Colic lymph node (tissue), 1 donor: ENCODE measurements around the genes MARVELD2 and MAP1B.

- PRO-cap: bidirectional peak, plus-strand start at chr5:68288153, minus-strand start at chr5:68288056; bidirectional peak, plus-strand start at chr5:68288446, minus-strand start at chr5:68288423; unidirectional peak, minus-strand start at chr5:68288566
Observed at GRCh38 chr5:68287934-68288913, 72.7 kb downstream of the PIK3R1 start.

DNA sequence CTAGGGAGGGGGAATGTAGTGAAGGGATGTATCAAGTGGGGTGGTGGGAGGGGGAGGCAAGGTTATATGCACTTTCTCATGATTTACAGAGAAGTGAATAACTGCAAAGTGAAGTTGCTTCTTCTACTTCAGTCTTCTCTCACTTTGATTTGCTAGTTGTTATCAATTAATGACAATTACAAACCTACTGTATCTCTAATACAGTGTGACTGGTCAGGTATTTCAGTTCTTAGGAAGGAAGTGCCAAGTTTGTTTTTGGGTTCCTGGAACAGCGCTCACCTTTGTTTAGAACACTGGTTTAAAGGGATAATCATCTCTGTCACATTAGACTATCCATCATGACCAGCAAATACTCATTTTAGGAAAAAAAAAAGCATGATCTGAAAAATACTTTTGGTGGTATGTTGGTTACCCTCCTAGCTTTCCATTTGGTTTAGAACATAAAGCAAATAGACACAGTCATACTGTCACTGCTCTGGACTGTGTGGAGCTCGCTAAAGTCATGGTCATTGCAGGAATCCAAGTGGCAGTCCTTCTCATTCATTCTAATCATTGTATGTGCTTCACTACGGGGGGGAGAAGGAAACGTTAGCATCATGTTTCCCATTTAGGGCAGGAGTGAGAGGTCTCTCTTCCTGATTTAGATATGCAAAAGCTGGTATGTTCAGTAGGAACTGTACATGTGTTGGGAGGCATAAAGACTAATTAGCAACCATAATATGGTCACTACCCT, 83.5 kb downstream of the PIK3R1 start:
- PRO-cap: no peak

DNA sequence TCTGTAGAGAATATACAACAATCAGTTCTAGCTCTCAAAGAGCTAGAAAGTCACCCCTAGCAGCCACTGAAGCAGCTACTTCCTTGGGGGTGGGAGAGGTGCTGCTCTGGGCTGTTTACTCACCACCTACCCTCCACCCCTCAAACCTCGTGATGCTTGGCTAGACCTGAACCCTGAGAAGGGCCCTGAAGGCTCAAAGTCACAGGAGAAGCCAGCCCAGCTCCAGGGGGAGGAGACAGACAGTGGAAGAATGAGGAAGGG, 180.3 kb downstream of the PIK3R1 start:
- PRO-cap: no peak

GRCh38 chr5:68759420-68760046, 334.3 kb upstream of the SLC30A5 start:
- PRO-cap: no peak

DNA sequence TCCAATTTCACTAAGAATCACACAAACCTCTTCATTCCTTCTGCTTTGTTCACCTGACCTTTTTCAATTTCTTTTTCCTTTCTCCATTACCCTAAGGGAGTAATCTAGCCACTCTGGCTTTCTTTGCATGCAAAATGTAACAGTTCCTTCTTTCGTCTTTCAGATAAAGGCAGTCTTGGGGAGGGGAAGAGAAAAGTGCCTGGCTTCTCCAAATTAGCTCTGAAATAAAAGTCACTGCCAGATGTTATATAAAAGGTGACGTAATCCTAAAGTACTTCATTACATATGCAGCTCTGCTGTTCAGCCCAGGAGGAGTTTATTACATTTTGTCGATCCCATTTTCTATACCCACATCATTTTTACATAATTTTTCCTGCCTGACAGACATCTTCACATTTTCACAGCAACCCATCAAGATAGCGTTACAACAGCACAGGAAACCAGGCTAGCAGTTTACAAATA, 86.7 kb upstream of the SLC30A5 start:
- PRO-cap: no peak

GRCh38 chr5:69083445-69083805, 10.4 kb upstream of the SLC30A5 start:
- PRO-cap: no peak

DNA sequence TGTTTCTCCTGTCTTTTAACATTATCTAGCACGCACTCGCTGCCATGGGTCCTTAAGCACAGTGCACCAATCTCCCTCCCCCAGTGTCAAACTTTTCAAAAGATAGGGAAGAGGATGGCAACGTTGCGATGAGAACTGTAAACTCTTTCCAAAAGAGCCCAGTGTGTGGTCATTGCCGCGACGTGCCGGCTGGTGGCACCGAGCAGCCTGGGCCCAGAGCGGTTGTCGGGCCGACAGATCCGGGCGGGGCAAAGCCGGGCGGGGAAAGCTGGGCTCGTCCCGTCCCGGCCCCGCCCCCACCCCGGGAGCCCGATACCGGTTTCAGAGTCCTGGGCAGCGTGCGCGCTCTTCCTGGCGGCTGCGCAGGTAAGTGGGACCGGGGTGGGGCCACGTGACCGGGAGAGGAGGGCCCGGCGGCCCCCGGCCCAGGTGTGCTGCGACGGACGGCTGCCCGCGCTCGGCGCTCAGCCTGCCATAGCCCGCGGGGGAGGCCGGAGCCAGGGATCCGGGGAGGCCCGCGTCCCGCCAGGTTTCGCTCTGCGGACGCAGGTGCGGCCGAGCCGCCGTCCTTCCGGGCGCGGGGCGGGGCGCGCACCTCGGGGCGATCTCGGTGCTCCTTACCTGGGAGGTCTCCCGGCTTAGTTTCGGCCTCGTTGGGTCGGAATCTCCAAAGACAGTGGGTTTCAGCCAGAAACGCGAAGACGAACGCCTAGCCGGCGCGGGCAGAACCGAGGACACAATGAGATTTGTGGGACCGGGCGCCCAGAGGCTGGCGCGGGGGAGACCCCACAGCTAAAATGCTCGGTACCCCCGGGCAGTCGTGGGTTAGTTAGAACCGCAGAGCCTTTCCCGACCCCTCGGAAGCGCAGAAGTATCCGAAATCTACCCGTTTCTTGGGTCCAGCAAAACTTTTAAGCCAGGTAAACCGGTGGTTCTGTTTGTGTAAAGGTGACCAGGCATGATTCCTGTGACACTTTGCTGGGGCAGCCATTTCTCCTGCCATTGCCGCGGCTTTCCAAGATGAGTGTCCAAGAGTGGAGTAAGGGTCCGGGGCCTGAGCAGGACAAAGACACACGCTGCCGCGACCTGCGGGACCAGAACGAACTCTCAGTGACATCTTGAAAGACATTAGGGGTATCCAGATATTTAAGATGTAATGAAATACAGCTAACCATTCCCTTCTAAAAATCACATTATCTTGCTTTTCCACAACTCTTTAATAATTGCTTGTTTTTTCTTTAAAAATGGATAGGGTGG, at the start of gene MARVELD2:
TSS of gene MARVELD2 (plus strand) at position 312 of the 1,257 bp plus-strand sequence.
- PRO-cap: no peak

DNA sequence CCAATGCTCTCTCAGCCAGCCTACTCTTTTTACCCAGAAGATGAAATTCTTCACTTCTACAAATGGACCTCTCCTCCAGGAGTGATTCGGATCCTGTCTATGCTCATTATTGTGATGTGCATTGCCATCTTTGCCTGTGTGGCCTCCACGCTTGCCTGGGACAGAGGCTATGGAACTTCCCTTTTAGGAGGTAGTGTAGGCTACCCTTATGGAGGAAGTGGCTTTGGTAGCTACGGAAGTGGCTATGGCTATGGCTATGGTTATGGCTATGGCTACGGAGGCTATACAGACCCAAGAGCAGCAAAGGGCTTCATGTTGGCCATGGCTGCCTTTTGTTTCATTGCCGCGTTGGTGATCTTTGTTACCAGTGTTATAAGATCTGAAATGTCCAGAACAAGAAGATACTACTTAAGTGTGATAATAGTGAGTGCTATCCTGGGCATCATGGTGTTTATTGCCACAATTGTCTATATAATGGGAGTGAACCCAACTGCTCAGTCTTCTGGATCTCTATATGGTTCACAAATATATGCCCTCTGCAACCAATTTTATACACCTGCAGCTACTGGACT, 16.7 kb downstream of the OCLN start:
- PRO-cap: no peak

GRCh38 chr5:70400910-70401846, 351.7 kb downstream of the SMN2 start:
- PRO-cap: unidirectional peak, plus-strand start at chr5:70401133; unidirectional peak, plus-strand start at chr5:70401501; unidirectional peak, minus-strand start at chr5:70401548

DNA sequence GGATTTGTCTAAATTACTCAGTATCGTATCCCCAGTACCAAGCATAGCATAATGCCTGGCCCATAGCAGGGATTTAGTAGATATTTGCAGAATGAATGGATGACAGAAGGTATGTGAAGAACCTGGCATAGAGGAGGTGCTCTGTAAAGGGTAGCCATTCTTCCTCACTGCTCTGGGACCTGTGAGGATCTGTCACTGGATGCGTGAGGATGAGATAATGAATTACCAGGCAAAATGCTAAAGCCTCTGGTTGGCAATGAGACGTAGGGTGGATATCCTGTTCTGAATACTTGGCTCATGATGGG, 172.6 kb downstream of the CARTPT start:
- PRO-cap: no peak

DNA sequence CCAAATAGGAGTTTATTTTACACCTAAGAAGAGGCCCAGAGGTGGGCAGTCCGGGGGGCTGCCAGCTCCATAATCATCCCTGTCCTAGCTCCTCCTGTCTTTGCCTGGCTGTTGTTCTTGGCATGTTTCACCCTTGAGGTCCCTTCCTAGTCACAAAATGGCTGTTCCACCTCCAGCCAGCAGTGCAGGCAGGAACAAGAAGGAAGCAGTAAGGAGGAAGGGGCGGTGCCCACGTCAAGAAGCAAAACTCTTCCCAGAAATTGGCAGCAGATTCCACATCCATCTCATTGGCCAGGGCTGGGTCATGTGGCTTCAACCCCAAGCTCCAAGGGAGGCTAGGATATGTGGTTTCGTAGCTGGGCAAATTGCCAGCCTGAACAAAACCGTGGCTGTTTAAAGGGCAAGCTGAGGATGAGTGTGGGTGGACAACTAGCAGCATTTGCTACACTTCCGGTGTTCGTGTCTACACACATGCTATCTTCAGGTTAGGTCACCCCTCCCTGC, 92.3 kb upstream of the MAP1B start:
- PRO-cap: no peak

GRCh38 chr5:72079308-72079635, 28.0 kb upstream of the MAP1B start:
- PRO-cap: no peak

GRCh38 chr5:72106729-72107895, at the start of gene MAP1B:
TSS of gene MAP1B (plus strand) at chr5:72107475.
- PRO-cap: bidirectional peak, plus-strand start at chr5:72107336, minus-strand start at chr5:72107125

DNA sequence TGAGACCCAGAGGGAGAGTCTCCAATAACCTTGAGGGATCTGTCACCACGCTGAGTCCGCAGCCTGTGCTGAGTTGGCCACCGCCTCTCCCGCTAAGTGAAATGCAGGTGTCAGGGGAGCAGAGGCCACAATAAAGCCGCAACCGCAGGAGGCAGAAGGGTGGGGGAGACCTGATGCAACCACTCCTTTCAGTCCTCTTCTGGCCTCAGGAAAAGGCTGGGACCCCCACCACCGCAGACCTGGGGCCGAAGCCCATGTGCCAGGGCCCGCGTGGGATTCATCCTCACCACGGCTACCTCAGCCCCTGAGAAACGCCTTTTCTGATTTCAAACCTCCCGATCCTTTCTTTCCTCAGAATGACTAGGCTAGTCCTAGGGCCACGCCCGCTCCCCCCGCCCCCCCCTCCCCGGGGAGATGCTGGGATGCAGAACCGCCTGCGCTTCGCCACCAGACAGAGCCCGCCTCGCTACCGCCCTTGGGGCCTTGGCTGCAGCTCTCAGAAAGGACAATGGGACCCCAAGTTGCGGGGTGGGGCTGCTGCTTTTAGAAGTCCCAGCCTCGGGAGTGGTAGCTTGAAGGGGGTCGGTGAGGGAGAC, 719 bp downstream of the MAP1B start:
- PRO-cap: bidirectional peak, plus-strand start at position 427 of the sequence, minus-strand start at position 322 of the sequence

GRCh38 chr5:72301573-72301998, 18.5 kb downstream of the MRPS27 start:
- PRO-cap: no peak

- PRO-cap: no peak
Observed at GRCh38 chr5:72320483-72320835, 286 bp downstream of the PTCD2 start.

GRCh38 chr5:72499597-72500344, 7.4 kb downstream of the ZNF366 start:
- PRO-cap: no peak

GRCh38 chr5:72509178-72509771, 2.1 kb upstream of the ZNF366 start:
- PRO-cap: no peak

GRCh38 chr5:72604525-72604979, 97.3 kb upstream of the ZNF366 start:
- PRO-cap: no peak

GRCh38 chr5:73093811-73094419, 26.5 kb upstream of the TMEM171 start:
- PRO-cap: no peak